Mesenchymal stem cell of Wharton's jelly (primary cell): Measurements from ENCODE around the gene ZNF438.

- CAGE, long polyA plus RNA, result no peak
Observed at GRCh38 chr10:30813685-30814476, 184.3 kb upstream of the LYZL2 start.

- CAGE, long polyA plus RNA, result no peak
Observed at GRCh38 chr10:30989082-30989640, 42.5 kb downstream of the ZNF438 start.

DNA sequence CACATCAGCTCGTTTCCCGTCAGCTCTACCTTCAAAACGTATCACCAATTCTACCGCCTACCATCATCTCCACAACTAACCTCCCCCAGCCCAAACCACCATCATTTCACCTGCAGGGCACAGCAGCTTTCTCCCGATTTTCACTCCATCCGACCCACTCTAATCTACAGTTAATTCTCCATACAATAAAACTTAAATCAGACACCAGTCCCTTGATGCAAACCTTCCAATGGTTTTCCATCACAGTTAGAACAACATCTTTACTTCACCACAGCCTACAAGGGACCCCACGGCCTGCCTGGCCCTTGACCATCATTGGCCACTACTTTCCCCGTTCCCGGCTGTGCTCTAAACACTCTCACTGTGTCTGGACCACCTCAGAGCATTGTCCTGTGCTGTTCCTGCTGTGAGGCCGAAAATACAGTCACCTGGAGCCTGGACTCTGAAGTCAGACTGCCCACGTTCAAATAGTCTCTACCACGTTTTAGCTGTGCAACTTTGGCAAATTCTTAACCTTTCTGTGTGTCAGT lies 2.1 kb downstream of the ZNF438 start:
- CAGE, long polyA plus RNA, result no peak

DNA sequence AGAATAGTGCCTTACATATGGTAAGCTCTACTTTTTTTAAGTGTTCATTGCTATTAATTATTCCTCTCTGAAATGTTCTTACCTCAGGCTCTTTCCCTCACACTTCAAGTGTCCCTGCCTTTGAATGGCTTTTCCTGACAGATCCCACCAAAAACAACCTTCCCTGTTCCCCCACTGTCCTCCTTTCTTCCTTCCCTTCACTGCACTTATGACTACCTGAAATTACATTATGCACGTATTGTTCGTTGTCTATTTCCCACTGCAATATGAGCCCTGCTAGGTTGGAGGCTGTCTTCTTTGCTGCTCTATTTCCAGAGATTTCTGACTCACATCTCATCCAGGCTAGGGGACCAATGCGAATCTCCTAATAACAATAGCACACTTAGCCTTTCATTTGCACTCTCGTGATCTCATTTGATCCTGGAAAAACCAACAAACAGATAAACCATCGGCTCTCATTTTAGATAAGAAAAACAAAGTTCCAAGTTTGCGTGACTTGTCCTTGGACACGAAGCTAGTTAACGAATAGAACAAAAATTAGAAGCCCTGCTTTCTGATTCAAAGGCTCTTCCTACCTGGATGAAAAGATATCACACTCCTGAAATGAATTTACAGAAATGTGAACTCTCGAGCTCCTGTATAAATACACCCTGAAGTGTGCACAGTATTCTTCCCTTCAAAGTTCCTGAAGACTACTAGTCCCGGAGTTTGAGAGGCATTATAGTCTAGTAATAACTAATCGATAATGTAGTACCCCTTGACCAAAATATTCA lies 1.4 kb downstream of the ZNF438 start:
- CAGE, long polyA plus RNA, result no peak

- CAGE, long polyA plus RNA, result no peak
Observed at GRCh38 chr10:31031512-31032177, at the start of gene ZNF438. Gene ZNF438, minus strand, starts transcription at chr10:31031865.

DNA sequence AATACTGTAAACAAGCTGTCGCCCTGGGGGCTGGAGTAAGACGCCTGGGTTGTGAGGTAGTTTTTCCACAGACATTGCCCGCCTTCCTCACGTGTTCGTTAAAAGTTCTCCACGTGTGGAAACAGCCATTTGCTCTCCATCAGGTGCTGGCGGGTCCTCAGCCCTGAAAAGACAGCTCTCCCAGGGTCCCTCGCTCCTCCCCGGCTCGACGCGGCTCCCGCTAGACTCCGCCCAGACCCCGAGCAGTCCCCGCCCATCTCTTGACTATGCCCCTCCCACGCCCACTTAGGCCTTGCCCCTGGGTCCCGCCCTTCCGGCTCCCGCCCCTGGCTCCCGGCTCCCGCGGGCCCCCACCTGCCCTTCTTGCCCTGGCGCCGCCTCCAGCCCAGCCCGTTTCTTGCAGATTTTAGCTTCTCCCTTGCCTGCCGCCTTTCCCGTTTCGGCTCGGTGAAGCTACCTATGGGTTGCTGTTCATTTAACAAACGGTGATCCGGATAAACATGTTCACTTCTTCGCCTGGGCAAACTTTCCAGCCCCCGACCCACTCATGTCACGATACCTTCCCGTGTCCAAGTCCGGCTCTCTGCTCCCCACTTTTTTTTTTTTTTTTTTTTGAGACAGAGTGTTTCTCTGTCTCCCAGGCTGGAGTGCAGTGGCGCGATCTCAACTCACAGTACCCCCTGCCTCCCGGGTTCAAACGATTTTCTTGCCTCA lies 670 bp upstream of the ZNF438 start:
- CAGE, long polyA plus RNA, result no peak

- CAGE, long polyA plus RNA, result no peak
Observed at GRCh38 chr10:31051427-31052310, 20.0 kb upstream of the ZNF438 start.

DNA sequence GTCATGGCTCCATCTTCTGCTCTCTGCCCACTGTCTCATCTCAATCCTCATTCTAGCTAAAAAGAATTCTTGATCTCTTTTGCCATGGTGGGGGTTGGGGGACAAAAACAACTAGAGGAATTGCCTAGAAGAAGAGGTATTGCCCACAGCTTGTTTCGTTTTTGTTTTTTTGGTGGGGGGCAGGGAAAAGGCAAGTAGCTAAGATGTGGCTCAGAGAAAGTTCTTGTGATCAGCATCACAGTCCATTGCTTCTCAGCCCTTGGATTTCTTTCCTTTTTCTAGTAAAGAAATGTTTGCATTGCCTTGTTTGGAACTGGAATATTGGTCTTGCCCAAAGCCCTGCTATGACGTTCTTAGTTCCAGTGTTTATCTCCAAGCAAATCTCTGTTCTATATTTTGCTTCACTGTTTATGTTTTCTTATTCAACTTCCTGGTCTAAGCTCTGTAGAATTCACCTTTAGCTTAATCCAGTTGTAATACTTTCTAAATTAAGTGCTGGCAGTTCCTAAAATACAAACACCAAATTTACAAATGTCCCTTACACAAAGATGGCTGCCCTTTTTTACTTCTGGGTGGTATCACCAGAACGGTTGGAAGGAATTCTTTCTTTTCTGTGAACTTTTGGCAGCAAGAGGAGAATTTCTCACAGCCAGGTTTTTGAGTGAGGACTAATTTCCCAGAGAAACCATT lies 88.7 kb upstream of the ZNF438 start:
- CAGE, long polyA plus RNA, result no peak

GRCh38 chr10:31134897-31135114 lies 103.1 kb upstream of the ZNF438 start:
- CAGE, long polyA plus RNA, result no peak

DNA sequence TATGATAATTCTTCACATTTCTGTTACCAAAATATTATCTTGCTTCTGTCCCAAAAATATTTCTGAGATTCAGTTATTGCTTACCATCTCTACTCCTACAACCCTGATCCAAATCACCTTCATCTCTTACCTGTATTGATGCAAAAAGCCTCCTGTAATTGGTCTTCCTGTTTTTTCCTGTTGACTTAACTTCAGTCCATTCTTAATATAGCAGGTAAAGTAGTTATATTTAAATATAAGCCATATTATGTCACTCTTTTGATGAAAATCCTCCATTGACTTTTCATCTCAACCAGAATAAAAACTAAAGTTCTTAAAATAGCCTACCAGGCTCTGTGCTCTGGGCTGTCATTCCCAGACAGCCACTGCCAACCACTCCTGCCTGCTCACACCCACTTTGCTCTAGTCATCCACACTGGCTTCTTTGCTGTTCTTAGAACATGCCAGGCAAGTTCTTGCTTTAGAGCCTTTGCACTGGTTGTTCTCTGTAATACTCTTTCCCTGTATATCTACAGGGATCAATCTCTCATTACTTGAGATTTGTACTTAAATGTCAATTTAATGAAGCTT lies 80.5 kb downstream of the ZEB1 start:
- CAGE, long polyA plus RNA, result no peak

DNA sequence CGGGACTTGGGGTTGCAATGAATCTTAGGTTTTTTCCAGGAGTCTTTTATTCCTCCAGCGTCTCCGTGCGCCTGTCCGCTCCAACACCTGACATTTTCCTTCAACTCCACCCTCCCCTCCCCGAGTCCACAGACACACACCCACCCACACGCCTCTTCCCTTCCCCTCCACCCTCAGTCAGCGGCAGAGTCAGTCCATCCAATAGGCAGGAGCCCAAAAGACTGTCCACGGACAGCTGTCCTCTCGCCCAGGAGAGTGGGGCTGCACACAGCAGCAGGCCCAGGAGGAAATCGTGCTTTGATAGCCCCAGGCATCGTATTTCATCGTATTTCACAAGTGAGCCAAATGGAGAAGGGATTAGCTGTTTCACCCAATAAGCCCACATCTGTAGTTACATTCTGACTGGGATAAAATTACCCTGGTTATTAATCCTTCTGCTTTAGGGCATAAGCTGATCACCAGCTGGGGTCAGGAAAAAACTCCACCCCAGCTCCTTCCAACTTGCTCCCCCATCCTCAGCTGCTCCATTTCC lies 285.1 kb downstream of the ZEB1 start:
- CAGE, long polyA plus RNA, result no peak

GRCh38 chr10:31701669-31702153 lies 226.9 kb downstream of the ARHGAP12 start:
- CAGE, long polyA plus RNA, result no peak

- CAGE, long polyA plus RNA, result no peak
Observed at GRCh38 chr10:31803955-31804224, 124.7 kb downstream of the ARHGAP12 start.

- CAGE, long polyA plus RNA, result no peak
Observed at GRCh38 chr10:32011067-32011844, 45.0 kb downstream of the KIF5B start.

DNA sequence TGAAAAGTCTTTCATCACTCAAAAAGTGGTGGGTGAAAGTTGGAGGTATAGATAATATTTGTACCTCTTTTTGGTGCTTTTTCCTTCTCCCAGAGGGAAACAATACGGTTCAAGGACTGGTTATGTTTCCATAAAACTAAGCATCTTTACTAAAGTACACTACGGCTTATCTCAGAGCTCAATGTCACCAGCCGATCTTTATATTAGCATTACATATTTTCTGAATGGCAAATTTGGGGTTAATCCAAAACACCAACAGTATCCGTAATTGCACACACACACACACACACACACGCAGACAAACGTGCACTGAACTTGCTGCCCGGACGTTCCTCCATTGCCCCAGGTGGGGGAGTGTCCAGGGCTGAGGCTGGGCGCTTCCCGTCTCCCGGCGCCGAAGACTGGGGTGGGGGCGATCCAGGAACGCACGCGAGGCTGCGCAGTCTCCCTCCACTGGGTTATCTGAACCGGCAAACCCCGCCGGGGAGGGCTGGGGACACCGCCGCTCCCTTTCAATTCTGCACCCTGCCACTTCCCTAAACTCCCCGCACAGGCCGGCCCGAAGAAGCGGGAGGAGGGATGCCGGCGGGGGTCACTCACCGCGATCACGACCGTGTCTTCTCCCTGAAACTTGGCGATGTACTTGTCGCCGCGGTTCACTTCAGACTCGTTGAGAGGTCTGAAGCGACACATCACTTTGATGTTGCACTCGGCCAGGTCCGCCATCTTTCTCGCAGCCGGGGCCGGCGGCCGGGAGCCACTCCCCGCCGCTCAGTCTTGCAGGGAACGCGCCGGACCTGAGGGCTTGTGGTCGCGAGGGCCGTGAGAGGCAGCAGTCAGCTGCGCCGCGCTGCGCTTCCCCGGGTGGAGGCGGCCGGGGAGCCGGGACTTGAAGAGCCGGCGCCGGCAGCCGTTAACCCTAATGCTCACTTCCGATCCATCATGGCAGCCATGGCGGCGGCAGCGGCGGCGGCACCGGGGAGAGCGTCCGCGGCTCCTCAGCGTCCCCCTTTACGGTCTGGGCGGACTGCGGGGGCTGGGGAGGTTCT lies 653 bp downstream of the KIF5B start:
- CAGE, long polyA plus RNA, result no peak

DNA sequence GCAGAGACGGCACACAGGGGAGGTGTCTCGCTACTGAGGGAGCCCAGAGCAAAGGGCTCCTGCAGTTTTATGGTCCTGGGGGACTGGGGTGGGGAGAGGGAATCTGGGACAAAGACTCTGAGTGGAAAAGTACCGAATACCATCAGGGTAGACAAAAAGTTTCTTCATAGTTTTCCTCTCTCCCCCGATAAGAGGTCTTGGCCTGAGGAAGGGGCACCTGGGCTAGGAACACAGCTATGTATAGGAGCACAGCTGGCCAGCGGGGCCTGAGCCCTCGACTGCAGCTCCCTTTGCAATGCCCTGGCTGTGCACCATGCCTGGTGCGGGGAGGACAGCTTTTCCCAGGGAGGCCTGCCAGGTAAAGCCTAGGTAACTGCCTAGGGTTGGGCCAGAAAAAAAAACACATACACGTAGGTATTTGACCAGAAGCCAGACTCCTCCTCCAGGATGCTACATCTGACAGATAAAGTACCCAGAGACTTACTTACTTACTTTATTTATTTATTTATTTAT lies 88.8 kb upstream of the KIF5B start:
- CAGE, long polyA plus RNA, result no peak

- CAGE, long polyA plus RNA, result no peak
Observed at GRCh38 chr10:32308229-32308501, 38.8 kb downstream of the EPC1 start.

DNA sequence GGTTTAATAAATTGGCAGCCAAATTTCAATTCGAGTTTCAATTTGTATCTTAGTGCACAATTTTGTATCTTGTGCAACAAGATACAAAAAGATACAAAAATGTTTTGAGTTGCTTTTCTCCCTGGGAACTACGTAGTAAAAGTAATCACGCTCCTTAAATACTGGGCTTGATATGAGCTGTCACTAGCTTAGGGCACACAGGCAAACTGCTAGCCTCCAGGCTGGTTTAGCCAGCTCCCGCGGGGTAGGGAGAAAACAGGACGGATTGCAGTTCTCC lies 1.3 kb upstream of the EPC1 start:
- CAGE, long polyA plus RNA, result no peak

- CAGE, long polyA plus RNA, result no peak
Observed at GRCh38 chr10:32559708-32560478, 114.0 kb downstream of the CCDC7 start.

GRCh38 chr10:32893883-32894364 lies 64.1 kb downstream of the ITGB1 start:
- CAGE, long polyA plus RNA, result no peak